Sternocleidomastoid (tissue), 1 donor: ENCODE measurements around a stretch of chr1.

GRCh38 chr1:196360939-196361936 is 247.0 kb downstream of the KCNT2 start:
- PRO-cap, result no peak

DNA sequence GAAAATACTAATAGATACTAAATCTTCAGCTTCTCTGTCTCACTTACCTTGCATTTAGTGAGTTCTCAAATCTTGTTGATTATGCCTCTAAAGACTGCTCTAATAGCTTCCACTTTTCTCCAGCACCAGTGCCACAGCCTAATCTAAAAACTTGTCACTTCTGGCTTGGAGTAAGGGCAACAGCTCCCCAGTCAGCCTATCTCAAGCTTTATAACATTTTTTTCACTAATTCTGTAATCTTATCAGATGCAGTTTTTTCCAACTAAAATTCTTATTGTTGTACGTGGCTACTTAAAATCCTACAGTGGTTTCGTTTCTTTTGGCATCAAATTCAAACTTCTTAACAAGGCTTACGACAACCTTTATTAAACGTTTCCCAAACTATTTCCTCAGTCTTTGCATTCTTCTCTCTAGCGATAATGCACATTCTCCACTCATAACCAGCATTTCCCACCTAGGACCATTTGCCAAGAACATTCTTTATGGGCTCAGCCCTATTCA is 204.1 kb downstream of the KCNT2 start:
- PRO-cap, result no peak

DNA sequence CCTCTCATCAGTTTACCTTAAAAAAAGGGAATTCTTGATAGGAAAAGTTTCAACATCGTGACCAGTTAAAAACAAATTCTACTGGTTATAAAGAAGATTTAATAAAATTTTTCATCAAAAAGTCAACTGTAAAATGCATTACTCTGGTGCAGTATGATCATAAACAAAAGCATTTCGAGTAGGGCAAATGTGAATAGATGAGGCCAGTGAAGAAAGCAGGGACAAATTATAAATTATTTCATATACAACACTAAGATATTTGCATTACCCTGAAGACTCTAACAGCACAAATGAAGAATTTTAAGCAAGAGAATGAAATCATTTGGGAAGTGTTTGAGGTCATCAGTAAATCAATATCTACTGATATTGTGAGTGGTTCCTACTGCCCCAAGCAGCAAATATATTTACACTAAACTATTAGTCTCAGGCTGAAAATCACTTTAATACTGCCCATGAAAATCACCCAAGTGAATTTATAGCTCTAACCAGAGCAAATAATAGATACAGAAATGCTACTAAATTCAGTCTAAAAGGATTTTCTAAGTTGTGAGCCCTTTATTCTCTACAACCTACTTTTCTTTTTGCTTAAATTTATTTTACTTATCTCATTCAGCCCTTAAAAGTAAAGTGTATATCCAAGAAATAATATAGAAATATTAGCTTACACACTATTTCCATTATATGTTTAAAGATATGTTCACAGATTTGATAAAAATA is 163.6 kb downstream of the KCNT2 start:
- PRO-cap, result no peak

- PRO-cap, result no peak
These were observed 2.5 kb downstream of the CFH start for GRCh38 chr1:196654308-196654717.

GRCh38 chr1:196676739-196677301 is 25.0 kb downstream of the CFH start:
- PRO-cap, result no peak

- PRO-cap, result no peak
These were observed 10.1 kb upstream of the CFHR2 start for GRCh38 chr1:196933329-196934043.

DNA sequence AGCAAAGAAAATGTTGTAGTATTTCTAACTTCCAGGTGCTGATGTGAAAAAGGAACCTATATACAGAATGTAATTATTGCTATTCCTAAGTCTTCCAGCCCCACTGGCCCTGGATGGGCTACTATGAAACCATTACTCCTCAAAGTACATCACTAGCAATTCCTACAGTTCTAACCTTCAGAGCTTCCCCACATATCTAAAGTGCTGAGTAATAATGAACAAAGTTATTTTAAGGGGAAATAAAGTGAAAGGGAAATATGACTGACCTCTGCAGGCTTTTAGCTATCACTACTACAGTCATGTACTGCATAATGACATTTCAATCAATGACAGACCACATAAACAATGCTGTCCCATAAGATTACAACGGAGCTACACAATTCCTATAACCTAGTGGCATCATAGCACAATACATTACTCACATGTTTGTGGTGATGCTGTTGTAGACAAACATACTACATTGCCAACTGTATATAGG is 22.1 kb downstream of the ZBTB41 start:
- PRO-cap, result no peak

- PRO-cap, result no peak
These were observed 1.4 kb downstream of the ZBTB41 start for GRCh38 chr1:197199528-197200292.

GRCh38 chr1:197200293-197200513 is 890 bp downstream of the ZBTB41 start:
- PRO-cap, result no peak

DNA sequence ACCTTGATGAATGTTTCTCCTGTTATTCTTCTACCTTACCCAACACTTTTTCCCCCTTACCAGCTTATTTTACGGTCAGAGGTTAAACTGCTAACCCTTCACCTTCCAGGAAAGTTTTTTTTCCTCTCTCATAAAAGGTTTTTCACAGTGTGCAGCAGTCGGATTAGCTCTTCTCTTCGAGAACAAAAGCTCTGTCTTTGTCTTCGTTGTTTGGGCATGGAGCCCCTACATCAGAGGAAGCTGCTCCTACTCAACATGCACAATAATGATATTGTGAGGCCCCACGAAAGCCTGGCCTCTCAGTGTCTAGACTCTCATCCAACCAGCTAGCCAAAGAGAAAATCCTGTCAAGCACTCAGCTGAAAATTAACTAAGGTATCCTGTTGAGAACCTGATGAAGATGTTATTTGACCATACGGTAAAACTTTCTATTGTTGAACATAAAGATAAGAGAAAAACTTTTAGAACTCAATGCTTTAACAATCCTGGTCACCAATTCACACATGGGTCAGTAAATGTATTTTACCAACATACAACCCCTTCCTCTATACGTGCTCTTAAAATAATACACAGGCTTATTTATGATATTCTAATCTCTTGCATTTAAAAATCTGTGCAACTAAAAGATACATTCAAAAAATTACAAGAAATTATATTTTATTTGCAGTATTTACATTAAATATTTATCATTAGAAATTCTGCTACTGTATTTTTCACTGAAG is 41.8 kb downstream of the DENND1B start:
- PRO-cap, result no peak

- PRO-cap, result no peak
These were observed 1.8 kb upstream of the NEK7 start for GRCh38 chr1:198154983-198155480.

DNA sequence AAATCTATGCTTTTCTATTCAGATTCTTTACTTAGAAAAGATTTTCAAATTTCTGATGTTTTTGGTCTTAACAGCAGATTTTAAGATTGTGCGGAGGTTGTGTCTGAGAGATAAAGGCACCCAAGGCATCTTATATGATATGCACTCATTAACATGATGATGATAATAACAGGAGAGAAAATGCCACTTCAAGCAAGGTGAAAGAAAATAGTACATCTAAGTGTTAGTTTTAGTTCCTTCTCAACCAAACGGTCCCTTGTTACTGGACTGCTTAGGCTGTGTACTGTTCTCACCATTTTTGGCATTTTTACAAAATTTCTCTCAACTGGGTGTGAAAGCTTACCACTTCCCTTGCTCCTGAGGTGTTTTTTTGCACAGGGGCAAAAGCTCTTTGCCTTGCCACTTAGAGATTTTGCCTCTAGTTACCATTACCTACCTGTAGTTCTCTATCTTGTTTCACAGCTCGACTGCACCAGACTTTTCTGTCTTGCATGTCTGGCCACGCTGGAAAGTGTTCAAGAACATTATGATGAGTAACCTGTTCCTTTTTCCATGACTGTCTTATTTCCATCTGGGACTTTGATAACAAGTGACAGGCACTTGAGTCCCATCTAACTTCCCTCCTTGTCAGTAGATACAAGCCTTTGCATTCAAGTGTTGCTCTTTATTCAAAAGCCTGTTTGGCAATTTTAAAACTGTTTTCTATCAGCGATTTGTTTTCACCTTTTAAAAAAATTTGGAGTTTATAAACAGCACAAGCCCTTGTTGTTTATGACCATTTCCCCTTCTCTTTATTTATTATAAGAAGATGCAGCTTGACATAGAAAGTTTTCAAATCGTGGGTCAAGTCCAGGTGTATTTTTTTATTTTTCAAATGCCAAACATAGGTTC is 10.7 kb downstream of the NEK7 start:
- PRO-cap, result no peak

DNA sequence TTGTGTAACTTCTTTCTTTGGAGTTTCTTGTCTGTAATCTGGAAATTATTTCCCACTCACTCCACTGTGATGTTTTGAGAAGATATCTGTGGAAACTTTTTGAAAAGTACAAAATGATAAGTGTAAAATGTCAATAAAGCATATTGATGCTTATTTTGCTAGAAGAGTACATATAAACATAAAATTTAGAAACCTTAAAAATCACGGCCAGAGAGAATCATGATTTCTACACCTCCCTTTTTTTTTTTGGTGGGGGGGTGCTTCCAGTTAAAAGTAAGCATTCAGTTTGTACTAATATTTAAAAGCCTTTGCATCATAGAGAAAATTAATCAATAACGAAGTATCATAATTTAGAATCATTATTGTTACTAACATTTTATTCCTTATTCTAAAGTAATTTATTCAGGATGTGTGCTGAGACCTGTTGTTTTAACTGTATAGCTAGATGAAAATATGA is 23.2 kb downstream of the NEK7 start:
- PRO-cap, result no peak

GRCh38 chr1:198265015-198265701 is 108.4 kb downstream of the NEK7 start:
- PRO-cap, result no peak

DNA sequence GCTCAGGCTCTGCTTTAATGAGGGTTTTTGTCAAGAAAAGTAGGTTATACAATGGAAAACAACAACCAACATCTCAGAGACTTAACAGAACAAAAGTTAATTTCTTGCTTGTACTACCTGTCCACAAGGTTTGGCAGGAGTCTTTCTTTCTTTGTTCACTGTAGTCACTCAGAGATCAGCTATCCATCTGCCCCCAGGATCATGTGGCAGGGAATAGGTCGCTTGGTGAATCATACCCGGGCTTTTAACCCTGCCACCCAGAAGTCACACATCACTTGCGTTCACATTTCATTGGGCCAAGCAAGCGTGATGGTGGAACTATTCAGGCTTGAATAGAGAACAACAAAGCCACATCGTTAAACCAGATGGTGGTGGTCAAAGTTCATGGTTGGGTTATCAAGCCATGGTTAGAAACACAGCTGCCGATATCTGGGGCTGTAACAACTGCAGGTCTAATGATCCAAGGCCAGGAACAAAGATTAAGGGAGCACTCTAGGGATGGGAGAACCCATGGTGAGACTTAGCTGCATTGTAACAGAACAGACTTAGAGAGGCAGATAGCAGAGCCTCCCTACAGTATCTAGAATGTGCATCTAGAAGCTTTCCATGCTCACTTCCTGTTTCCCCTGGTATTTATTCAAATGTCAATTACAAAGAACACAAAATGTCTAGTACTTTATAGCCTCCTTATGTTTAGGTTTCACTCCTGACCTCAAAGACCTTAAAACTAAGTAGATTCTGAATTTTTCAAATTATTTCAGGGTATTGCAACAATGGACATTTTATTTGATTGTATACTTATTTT is 40.0 kb upstream of the PTPRC start:
- PRO-cap, result no peak

GRCh38 chr1:198619390-198619795 is 19.4 kb upstream of the PTPRC start:
- PRO-cap, result no peak

DNA sequence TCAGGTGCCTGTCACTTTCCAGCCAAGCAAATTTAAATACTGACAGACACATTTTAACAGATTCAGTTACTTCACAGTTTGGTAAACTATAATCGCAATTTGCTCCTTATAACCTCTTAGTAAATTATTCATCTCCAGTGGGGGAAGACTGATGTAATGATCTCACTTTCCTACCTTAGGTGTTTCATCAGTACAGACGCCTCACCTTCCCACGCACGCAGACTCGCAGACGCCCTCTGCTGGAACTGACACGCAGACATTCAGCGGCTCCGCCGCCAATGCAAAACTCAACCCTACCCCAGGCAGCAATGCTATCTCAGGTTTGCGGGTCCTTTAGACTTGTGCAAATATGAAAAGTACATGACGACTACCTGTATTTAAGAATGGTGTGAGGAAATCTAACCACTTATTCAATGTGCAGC is 60.6 kb downstream of the PTPRC start:
- PRO-cap, result no peak

GRCh38 chr1:198700464-198701307 is 61.8 kb downstream of the PTPRC start:
- PRO-cap, result no peak

DNA sequence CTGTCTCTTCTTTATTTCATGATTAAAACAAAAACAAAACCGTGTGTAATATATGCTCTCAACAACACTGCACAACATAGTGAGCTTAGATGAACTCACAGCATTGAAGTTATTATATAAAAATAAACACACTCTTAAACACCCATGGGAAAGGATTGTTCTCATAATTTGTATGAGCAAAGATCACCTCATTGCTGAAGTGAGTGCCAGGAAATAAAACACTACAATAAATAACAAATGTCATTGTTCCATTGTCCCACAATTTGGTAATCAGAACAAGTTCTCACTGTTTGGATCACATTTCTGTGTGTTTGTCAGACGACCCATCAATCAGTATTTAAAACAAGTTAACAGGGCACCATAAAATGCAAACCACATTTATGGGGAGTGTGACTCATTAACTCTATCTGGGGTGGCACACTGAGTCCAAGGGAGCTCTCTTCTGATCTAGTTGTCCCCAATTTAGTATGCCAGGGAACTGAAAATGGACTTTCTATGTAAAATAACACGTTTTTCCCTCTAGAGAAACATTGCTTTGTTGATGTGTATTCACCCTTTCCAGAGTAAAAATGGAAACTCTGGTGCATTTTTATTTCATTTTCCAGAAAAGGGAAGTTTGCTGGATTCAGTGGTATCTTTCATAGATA is 124.5 kb downstream of the PTPRC start:
- PRO-cap, result no peak

- PRO-cap, result no peak
These were observed 5.9 kb downstream of the NR5A2 start for GRCh38 chr1:200033360-200033863.